Smooth muscle cell (in vitro differentiated cells): ENCODE data around the genes PLIN3, HSD11B1L and RPL36.

- RAMPAGE, long total RNA, result no peak
These were observed 3.9 kb upstream of the TNFAIP8L1 start for GRCh38 chr19:4635257-4636023.

DNA sequence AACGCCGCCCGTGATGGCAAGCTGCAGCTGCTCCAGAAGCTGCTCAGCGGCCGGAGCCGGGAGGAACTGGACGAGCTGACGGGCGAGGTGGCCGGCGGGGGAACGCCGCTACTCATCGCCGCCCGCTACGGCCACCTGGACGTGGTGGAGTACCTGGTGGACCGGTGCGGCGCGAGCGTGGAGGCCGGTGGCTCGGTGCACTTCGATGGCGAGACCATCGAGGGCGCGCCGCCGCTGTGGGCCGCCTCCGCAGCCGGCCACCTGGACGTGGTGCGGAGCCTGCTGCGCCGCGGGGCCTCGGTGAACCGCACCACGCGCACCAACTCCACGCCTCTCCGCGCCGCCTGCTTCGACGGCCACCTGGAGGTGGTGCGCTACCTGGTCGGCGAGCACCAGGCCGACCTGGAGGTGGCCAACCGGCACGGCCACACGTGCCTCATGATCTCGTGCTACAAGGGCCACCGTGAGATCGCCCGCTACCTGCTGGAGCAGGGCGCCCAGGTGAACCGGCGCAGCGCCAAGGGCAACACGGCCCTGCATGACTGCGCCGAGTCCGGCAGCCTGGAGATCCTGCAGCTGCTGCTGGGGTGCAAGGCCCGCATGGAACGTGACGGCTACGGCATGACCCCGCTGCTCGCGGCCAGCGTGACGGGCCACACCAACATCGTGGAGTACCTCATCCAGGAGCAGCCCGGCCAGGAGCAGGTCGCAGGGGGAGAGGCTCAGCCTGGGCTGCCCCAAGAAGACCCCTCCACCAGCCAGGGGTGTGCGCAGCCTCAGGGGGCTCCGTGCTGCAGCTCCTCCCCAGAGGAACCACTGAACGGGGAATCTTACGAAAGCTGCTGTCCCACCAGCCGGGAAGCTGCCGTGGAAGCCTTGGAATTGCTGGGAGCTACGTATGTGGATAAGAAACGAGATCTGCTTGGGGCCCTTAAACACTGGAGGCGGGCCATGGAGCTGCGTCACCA lies 629 bp downstream of the FEM1A start:
- RAMPAGE, long total RNA, result no peak

DNA sequence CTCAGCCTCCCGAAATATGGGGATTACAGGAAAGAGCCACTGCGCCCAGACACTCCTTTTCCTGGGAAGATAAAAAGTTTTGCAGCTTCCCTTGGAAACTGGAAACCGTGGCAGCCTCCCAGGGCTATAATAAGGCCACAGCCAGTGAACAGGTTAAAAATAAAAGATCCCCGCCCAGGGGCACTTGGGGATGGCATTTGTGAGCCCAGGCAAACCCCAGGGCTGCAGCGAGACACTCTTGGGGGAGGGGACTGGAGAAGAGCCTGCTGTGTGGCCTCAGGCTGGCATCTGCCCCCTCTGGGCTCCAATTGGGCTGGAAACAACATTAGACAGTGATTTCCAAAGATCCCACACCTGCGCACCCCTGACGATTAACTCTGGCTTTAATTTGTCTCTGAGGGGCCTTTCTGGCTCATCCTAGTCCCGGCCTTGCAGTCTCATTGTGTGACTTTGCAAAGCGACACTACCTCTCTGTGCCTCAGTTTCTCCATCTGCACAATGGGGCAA lies 11.2 kb downstream of the FEM1A start:
- RAMPAGE, long total RNA, result no peak

GRCh38 chr19:4867563-4868471 lies at the start of gene PLIN3:
Gene PLIN3 (minus strand): TSS chr19:4867667.
- RAMPAGE, long total RNA, result no peak

GRCh38 chr19:4897121-4897547 lies 5.6 kb downstream of the ARRDC5 start:
- RAMPAGE, long total RNA, result no peak

- RAMPAGE, long total RNA, result no peak
These were observed 2.5 kb downstream of the UHRF1 start for GRCh38 chr19:4911541-4912524.

DNA sequence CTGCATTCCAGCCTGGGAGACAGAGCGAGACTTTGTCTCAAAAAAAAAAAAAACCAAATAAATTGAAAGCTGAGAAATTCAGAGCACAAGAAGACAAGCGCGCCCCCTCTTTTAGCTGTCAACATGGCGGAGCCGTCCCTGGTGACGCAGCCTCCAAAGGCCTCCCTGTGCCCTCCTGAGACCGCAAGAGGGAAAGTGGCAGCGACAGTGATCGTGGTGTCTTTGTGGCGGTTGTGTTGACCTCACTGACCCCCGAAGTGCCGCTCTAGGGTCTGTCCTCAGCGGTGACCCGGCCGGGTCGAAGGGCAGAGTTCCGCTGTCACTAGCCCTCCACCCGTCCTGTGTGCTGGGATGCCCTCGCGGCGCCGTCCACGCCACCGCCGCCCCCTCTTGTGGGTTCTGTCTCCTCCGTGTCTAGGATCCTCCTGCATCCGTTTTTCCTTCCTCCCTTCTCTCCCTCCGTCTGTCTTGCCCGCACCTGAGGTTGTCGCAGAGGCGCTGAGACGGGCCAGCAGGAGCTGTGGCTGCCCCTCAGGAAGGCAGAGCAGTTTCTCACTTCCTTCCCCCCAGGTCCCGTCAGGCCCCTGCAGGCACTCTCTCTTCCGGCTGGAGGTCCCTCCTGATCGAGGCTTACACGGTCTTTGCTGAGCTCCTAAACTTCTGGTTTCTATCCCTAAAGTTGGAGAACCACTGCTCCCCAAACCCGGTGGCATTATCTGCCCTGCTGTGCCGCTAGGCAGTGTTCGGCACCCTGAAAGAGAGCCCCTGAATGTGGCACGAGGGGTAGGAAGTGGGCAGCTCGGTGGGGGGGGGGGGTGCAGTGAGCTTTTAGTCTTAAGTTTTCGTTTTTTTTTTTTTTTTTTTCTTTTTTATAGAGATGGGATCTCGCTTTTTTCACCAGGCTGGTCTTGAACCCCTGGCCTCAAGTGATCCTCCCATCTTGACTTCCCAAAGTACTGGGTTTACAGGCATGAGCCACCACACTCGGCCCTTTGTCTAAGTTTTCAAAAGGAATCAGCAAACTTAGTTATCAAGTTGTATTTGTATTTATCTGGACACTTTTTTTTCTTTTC lies 7.3 kb downstream of the UHRF1 start:
- RAMPAGE, long total RNA, result no peak

GRCh38 chr19:4991396-4992105 lies 22.6 kb downstream of the KDM4B start:
- RAMPAGE, long total RNA, result no peak

DNA sequence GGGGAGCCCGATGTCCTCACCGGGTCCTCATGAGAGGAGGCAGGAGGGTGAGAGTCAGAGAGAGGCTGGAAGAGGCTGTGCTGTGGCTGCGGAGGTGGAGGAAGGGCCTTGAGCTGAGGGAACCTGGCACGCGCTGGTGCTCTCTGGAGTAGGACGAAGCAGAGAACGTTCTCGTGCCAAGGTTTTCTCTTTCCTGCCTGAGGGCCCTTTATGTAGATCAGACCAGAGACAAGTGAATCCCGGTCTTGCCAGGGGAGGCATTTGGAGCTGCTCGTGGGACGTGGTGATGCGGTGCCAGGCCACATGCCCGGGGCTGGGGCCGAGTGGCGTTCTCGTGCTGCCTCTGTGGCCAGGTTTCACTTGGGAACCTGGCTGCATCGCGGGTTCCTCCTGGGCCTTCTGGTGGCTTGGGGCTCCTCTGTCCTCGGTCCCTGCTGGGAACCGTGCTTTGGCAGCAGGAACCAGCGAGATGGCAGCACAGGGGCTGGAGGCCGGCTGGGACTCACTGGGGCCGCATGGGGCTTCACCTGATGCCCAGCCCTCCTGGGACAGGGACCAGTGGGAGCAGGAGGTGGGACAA lies 54.3 kb downstream of the KDM4B start:
- RAMPAGE, long total RNA, result no peak

- RAMPAGE, long total RNA, result no peak
These were observed 124.5 kb downstream of the KDM4B start for GRCh38 chr19:5093314-5093987.

DNA sequence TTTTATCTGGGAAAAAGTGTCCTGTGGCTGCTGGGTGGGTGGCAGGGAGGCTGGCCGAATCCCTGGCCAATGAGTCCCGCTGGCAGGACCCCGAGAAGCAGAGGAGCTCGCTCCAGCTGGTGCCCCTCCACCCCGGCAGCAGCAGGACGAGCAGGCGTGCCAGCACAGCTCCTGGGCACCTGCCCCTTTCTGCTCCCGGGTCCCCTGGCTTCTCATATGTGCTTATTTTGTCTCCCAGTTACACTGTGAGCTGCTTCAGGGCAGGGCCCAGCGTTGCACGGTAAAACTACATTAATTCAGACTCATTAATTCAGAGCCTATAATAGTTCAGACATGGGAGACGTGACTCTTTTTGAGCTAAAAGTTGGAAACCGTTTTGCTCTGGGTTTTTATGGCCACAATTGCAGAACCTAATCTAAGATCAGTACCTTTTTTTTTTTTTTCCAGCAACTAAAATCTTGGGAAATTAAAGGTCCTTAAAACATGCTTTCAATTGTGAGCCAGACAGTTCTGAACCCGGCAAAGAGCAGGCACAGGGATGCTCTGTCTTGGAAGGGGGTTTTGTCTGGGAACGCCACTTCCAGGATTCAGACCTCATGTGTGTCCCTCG lies 135.2 kb downstream of the KDM4B start:
- RAMPAGE, long total RNA, result no peak

- RAMPAGE, long total RNA, result no peak
These were observed 165.0 kb downstream of the KDM4B start for GRCh38 chr19:5133769-5134444.

GRCh38 chr19:5150908-5151323 lies 182.0 kb downstream of the KDM4B start:
- RAMPAGE, long total RNA, result no peak

DNA sequence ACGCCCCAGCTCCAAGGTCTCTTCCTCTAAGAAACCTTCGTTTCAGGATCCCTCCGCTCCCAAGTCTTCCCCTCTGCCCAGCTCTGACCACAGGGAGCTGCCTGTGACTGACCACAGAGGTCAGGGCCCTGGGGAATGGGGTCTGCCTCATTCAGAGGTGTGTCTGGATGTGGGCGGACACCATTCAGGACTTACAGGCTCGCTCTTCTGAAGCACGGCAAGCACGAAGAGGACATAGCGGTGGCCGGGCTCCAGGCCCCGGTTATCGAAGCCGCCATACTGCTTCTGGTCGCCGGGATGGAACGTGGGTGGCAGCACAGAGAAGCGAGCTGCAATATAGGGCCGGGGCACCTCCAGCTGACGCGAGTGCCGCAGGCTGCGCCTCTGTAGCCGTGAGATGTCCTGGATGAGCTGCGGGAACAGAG lies 120.9 kb downstream of the PTPRS start:
- RAMPAGE, long total RNA, result no peak

DNA sequence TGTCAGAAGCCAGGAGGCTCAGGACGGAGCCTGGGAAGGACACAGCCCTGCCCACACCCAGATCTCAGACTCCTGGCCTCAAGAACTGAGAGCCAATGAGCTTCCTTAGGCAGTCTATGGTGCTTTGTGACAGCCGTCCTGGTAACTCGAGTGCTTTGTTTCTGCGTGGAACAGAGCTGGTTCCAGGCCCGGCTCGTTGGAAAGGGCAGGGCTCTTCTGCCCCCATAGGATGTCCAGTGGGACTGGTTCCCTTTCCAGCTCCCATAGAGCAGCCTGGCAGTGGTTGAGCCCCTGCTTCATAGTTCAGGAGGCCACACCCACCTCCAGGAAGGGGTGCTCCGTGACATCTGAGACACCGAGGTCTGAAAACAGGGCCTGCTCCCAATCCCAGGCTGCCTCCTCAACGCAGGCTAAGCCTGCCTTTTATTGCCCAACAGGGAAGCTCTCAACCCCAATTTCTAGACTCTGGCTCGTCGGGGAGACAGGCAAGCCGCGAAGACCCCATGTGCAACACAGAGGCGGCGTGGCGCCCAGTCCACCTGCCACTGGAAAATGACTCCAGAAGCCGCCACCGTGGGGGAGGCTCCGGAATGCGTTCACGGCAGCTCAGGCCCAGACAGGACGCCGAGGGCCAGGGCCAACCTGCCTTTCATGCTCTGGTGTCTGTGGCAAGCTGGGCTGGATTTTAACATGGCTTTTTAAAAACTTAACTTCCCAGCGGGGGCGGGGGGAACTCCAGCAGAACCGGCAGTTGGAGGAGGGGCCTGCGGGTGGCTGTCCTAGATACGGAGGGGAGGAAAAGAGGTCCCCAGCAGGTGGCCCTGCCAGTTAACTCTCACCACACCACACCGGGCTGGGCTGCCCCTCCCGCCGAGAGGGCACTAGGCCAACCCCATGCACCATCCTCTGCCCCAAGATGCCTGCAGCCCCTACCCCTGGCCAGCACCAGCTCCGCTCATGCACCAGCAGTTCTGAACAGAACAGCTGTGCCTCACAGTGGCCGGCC lies 37.0 kb downstream of the SAFB2 start:
- RAMPAGE, long total RNA, result no peak

DNA sequence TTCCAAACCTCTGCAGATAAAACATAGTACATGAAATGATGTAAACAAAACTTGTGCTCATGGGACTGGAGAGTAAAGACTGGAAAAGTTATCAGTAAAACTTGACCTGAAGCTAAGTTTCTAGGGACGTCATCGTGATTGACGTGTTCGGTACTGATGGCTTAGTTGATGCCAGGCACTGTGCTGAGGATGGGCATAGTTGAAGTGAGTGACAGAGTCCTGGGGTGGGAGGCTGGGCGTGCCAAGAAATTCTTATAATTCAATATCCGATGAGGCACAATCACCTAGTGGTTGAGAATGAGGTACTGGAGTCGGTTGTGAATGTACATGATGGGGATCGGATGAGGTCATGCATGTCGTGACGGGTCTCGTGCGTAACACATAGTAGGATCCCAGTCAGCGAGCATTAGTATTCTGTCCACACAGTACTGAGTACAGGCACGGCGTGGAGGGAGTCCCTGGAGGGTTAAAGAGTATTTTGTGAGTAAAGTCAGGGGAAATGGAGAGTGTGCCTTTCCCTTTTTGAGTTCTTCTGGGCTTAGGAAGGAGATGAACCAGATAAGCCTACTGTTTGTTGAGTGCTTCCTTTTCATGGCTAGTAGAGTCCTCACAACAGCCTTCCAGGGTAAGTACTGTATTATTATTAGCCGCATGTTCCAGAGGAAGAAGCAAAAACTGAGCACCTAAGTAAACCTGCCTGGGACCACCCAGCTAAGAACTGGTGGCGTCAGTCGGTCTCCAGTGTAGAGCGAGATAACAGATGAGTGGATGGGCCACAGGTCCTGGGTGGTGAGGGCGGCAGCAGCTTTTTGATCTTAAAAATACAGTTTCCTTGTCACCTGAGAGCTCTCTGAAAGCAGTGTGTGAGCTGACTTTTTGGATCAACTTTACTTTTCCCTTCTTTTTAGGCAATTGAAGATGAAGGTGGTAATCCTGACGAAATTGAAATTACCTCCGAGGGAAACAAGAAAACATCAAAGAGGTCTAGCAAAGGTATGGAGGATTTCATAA lies 2.9 kb downstream of the SAFB start:
- RAMPAGE, long total RNA, result no peak

- RAMPAGE, long total RNA, result no peak
These were observed at the start of gene HSD11B1L for GRCh38 chr19:5680728-5681446. Gene HSD11B1L (plus strand): TSS chr19:5681027.

DNA sequence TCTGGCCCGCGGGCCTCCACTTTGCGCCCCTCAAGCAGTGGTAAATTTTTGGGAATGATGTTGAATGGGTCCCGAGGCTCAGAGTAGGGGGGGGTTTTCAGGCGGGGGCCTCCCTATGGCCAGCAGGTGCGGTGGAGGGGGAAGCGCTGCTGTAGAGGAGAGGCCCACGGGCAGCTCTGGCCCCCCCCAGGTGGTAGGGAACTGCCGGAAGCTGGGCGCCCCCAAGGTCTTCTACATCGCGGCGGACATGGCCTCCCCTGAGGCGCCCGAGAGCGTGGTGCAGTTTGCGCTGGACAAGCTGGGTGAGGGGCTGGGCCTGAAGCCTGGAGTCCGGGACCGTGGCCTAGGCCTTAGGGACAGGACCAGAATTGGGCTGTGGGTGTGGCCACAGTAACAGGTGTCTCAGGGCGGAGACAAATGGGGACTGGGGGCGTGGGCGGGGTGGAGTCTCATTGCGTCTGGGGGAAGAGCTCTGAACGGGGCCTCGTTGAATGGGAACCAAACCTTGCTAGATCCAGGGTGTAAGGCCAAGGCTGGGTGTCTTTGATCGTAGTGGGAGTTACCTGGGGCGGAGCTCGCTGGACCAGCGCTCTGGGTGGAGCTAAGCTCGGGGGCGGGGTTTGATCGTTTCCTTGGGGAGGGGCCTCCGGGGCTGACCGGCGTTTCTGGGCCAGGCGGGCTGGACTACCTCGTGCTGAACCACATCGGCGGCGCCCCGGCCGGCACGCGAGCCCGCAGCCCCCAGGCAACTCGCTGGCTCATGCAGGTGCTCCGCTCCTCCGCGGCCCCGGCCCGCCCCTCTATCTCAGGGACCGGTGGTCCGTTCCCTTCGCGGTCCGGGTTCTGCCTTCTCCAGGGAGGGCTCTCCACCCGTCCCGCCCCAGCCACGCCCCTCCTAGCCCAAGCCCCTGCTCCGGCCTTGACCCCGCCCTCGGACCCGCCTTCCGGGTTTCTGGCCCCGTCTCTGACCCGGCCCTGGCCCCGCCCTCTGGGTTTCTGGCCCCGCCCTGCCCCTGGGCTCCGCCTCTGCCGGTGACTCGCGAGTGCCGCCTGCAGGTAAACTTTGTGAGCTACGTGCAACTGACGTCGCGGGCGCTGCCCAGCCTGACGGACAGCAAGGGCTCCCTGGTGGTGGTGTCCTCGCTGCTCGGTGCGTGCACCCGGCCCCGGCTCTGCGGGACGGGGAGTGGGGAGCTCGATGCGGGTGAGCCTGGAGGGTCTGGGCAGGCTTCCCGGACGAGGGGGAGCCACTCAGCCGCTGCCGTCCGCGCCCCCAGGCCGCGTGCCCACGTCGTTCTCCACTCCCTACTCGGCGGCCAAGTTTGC lies 3.4 kb upstream of the RPL36 start:
- RAMPAGE, long total RNA, result no peak

DNA sequence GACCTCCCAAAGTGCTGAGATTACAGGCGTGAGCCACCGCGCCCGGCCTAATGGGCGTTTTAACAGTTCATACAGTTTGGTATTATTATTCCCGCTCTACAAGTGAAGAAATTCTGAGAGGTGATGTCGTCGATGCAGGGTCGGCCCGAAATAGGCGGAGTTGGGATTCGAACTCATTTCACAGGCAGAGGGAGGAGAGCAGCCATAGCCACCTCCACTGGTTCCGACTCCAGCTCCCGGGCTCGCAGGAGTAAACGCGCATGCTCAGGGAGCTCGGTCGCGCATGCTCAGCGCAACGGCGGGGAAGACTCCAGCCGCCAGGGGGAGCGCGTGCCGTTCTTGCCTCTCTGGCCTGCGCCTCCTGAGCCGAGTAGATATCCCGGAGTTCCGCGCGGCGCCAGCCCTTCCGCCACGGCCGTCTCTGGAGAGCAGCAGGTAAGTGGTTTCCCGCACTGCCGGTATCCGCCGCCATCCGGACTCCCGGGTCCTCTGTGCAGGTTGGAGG lies at the start of gene RPL36:
RPL36 (plus strand) TSS at position 403 of the 505 bp plus-strand sequence.
- RAMPAGE, long total RNA, result start-site peak on the plus strand centred at position 423 of the sequence, 85 bp wide, 4,480 and 3,794 reads in 2 replicates

GRCh38 chr19:5697058-5697813 lies 7.1 kb downstream of the RPL36 start:
- RAMPAGE, long total RNA, result no peak